Neural progenitor cell (in vitro differentiated cells): ENCODE data around the genes GRM4 and SPDEF.

GRCh38 chr6:33585394-33586123 is 5.5 kb upstream of the BAK1 start:
- RAMPAGE, long total RNA = no peak

GRCh38 chr6:33593084-33593851 is 13.2 kb upstream of the BAK1 start:
- RAMPAGE, long total RNA = no peak

DNA sequence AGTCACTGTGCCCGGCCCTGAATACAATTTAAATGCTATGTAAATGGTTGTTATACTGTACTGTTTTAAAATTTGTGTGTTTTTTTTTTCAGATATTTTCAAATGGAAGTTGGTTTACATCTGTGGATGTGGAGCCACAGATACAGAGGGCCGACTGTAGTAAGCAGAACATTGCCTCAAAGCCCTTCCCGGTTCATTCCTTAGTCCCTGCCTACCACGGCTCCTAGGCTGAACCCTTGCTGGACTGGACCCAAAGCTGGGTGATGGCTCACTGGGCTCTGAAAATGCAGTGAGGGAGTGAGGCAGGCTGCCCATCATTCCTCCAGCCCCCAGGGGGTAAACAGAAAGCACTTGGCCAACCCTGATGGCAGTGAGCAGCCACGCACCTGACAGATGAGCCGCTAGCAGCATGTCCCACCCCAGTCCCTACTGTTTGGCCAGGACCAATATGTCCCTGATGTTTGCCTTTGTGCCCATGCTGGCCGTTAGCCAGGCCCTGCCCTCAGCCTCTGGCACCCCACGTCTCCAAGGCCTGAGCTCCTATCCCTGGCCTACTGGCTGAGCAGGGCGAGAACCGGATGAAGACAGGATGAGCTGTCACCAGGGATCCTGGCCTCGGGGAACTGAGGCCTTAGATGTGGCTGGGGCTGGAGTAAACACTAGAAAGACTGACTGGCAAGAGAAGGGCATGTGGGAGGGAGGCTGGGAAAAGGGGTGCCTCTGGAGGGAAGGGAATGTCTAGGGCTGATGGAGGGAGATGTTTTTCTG is 19.4 kb upstream of the BAK1 start:
- RAMPAGE, long total RNA = no peak

- RAMPAGE, long total RNA = no peak
Measured at GRCh38 chr6:33620134-33620723, 893 bp upstream of the ITPR3 start.

DNA sequence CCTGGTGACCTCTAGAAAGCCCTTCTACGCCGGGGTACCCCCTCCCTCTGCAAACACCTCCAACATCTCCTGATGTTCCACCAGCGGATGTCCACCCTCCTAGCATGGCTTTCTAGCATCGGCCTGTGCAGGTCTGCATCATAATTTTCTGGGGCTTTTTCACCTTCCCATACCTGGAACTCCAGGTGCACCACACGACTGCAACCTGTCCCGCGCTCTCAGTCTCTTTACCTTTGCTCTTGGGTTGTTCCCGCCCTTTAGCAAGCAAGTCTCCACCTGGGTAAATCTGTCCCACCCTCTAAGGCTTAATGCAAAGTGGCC is 2.6 kb downstream of the ITPR3 start:
- RAMPAGE, long total RNA = no peak

DNA sequence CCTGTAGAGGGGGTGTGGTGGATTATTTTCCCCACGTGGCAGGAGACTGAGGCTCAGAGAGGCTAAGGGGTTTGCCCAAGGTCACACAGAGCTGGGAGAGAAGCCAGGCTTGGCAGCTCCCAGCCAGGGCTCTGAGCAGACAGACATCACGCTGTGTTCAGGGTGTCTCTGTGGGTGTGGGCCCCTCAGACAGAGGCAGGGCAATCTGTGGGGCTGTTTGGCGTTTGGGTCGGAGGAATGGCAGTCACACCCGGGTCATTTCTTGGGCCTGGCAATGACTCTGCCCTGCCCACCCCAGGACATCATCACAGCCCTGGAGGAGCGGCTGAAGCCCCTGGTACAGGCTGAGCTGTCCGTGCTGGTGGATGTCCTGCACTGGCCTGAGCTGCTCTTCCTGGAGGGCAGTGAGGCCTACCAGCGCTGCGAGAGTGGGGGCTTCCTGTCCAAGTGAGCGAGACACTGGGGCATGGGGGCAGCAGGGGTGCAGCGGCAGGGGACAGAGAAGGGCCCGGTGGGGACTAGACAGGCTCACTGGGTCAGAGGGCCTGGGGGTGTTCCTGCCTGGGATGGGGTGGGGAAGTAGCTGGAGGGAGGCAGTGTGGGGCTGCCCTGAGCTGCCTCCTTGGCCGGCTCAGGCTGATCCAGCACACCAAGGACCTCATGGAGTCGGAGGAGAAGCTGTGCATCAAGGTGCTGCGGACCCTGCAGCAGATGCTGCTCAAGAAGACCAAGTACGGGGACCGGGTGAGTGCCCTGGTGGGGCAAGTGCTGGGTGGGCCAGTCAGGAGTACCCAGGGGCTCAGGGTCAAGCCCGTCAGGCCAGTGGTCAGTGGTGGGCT is 27.6 kb downstream of the UQCC2 start:
- RAMPAGE, long total RNA = no peak

GRCh38 chr6:33720816-33721504 is 9.5 kb upstream of the UQCC2 start:
- RAMPAGE, long total RNA = no peak

DNA sequence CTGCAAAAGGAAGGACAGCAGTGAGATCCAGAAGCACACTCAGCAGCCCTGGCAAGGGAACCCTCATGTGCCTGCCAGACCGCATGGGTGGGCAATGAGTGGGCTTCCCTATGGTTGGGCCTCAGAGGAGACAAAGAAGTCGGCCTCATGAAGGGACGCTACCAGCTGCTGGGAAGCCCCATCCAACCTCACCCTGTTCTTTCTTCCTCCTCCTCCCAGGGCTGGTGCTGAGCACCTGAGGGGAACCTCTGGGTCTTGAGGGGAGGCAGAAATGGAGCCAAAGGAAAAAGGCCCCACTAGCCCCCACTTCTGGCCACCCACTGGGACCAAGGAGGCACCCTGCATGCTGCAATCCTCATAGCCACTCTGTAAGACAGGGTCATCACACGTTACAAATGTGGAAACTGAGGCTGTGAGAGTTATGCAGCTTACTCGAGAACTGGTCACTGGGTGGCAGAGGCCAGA is 18.3 kb downstream of the LEMD2 start:
- RAMPAGE, long total RNA = no peak

DNA sequence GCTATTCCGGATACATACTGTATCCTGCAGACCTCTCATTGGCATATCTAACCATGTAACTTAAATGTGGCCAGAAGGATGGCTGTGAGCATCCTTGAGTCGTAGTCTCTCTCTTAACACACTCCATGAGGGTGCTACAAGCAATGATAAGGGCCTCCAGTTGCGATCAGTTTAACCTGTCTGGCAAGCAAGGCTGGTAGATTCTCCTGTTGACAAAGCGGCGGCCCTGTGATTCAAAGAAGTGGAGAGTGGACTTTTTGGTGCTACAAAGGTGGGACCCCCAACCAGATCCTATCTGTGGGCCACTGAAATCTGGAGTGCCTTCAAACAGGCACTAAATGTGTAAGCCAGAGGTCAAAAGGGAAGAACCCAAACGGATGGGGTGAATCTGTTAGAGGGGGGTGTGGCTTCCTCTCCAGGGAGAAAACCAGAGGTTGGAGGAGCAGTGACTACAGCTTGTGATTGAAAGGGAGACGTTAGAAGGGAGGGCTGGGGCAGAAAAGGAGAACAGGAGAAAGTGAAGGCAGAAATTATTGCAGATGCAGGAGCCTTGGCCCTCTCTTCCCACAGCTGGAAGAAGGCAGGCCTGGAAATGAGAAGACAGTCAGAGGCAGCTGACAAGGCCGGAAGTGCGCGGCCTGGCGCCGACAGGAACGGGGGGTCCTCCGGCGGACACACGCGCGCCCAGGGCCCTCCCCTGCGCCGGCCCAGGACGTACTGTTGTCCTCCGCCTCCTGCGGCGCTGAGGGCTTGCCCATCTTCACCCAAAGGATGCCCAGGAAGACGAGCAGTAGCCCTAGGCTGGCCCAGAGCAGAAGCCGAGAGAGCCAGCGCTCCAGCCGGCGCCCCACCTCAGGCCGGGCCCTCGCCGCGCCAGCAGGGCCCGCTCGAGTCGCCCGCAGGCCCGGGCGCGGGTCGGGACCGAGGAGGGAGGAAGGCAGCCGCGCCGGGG is 991 bp downstream of the LEMD2 start:
- RAMPAGE, long total RNA = no peak

- RAMPAGE, long total RNA = no peak
Measured at GRCh38 chr6:33885627-33886041, 81.8 kb upstream of the MLN start.

- RAMPAGE, long total RNA = no peak
Measured at GRCh38 chr6:33886514-33887326, 82.9 kb upstream of the MLN start.

DNA sequence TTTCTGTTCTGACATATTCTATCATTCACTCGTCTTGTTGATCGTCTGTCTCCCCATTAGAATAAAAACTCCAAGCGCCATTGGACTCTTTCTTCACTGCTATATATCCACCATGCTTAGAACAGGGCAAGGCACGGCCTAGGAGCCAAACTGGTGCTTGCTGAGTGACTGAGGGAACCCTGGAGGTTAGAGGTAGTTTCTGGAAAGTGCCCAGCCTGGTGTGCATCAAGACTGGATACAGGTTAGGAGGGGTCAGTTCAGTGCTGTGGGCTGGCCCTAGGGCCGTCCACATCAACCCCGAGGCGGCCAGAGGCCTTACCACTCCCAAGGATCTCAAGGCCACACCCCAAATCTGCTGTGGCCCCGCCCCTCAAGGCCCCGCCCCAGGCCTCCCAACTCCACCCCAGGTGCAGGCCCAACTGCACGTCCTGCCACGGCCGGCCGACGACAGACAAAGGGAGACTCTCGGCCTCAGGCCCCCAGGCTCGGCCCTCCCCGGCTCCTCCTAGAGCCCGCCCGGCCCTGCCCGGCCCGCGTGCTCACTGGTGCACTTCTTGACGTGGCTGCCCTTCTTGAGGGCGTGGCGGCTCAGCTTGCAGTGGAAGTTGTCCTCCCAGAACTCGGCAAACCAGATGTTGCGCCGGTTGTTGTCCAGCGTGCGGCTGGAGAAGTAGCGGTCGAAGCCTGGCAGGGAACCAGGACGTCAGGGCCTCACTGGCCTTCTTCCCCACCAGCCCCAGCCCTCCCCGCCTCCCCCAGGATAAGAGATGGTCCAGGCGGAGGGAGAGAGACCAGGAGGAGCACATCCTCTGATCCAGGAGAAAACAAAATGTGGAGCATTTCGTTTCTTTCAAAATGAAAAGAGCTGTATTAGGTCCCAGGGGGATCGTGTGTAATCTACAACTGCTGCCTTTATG is 89.6 kb downstream of the GRM4 start:
- RAMPAGE, long total RNA = no peak

DNA sequence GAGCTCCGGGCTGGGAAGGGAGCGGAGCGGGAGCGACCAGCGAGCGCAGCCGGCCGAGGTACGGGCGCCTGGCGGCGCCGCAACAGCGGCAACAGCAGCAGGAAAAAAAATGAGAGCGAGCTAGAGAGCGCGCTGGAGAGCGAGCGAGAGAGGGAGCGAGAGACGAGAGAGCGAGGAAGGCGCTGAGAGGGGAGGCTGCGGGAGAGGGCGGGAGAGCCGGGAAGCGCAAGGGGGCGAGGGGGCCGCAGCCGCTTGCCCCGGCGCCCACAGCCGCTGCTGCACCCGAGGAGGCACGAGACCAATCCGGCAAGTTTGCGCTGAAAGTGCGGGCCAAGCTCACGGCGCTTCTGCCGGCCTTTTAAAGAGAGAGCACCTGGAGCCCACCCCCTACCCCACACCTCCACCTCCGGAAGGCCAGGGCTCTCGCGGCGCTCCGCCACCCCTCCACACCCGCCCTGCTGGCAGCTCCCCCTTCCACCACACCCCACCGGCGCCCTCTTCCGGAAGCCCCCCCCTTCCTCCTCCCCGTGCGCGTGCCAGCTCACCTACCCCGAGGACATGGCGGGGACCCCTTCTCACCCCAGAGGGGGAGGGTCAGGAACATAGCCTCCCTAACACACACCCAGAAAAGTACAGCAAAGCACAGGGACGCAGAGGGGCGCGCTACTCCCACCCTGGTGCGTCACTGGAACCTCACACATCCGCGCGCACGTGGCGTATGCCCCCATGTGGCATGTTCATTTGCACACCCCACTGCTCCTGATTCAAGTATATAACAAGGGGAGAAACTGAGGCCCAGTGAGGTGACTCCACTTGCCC is at the start of gene GRM4:
Gene GRM4 (minus strand): TSS at position 637 of the 819 bp plus-strand sequence.
- RAMPAGE, long total RNA = no peak

DNA sequence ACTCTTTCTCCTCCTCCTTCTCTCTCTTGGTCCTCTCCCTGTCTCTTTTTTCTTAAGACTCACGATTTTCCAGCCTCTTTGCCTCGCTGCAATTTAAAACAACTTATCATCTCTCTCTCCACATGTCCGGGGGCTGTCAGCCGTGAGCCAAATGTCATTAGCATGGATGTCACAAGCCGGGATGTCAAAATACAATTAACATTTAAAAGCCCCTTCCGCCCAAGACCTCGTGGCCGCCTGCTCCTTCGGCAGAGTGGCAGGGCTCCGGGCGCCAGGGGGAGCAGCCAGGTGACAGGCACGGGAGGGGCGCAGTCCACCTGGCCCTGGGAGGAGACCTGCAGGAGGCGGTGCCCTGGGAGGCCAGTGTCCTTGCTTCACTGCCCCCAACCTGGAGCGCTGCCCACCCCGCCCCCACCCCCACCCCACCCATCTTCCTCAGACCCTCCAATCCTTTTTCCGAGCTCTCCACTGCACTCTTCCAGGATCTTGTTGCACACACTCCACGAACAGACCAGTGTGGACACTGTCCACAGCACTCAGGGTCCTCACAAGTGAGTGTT is 5.5 kb upstream of the GRM4 start:
- RAMPAGE, long total RNA = no peak

- RAMPAGE, long total RNA = no peak
Measured at GRCh38 chr6:34236968-34237828, 525 bp downstream of the HMGA1 start.

GRCh38 chr6:34416739-34417668 is 8.9 kb downstream of the RPS10 start:
- RAMPAGE, long total RNA = no peak

- RAMPAGE, long total RNA = no peak
Measured at GRCh38 chr6:34526635-34526858, 29.6 kb downstream of the SPDEF start.

- RAMPAGE, long total RNA = no peak
Measured at GRCh38 chr6:34536108-34536950, 19.8 kb downstream of the SPDEF start.

DNA sequence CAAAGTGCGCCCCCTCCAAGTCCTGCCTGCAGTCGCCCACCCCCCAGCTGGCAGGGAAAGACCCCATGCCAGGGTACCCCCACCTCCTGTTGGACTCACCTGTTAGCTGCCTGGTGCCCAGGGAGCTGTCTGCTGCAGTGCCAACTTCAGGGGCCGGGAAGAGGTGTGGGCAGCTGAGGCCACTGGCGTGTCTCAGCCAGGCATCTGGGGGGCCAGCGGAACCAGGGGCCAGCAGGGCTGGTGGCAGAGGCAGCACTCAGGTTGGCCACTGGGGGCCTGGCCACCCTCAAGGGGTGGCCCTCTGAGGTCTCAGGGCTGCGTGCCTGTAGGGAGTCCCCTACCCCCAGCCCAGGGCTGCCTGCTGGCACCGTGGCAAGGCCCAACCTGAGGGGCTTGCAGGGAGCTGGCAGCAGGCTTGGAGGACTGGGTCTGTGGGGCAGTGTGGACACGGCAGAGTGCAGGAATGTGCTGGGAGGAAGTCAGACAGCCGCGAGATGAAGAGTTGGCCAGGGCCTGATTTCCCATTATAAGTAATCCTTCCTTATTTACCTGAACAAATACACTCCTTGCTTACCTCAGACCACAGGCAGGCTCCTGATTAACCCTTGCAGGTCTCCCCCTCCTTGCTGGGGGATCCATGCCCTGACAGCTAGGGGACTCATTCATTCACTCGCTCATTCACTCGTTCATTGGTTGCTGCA is at the start of gene SPDEF:
Gene SPDEF (minus strand): TSS at position 500 of the 701 bp plus-strand sequence.
- RAMPAGE, long total RNA = no peak

DNA sequence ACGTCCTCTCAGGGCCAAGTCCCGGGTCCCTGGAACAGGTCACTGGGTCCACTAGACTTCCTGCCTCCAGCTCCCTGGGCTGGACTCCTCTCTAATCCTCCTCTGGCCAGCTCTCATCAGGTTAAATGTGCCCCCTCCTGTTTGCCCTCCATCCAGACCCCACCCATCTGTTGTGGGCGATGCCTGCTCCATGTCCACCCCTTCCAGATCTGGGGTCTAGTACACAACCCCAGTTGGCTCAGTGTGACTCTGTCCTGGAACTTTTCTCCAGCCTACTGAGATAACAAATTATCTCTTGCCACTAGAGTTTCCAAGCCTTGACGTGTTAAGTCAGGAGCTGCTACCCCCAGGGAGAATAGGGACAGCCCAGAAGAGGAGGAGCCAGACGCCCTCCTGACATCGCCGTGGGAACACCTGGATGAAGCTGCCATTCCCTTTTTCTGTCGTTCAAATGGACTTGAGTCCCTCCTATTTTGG is 3.7 kb upstream of the SPDEF start:
- RAMPAGE, long total RNA = no peak